Progenitor cell of endocrine pancreas (in vitro differentiated cells): Measurements from ENCODE around the genes USP49, BICRAL, PEX6, SRF and CUL9.

DNA sequence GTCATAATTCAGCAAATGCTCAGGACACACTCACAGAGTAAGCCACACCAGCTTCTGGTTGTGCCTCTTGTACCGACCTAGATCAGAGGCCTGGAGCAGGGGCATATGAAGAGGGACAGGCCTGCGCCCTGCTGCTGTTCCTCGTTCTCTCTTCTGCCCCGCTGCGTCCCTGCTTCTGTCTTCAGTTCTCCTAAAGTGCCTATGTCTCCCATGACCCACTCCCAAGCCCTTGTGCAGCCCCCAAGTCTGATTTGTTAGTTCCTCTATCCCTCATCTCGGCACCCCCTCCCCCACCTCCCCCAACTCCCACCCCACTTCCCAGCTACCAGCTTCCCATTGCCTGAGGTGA, 1.0 kb upstream of the PGC start:
- PRO-cap: no peak

GRCh38 chr6:41895170-41896386, at the start of gene USP49:
Gene USP49, minus strand, starts transcription at chr6:41895375.
- PRO-cap: bidirectional peak, plus-strand start at chr6:41895452, minus-strand start at chr6:41895138

GRCh38 chr6:41940000-41940170, 1.7 kb downstream of the CCND3 start:
- PRO-cap: no peak

DNA sequence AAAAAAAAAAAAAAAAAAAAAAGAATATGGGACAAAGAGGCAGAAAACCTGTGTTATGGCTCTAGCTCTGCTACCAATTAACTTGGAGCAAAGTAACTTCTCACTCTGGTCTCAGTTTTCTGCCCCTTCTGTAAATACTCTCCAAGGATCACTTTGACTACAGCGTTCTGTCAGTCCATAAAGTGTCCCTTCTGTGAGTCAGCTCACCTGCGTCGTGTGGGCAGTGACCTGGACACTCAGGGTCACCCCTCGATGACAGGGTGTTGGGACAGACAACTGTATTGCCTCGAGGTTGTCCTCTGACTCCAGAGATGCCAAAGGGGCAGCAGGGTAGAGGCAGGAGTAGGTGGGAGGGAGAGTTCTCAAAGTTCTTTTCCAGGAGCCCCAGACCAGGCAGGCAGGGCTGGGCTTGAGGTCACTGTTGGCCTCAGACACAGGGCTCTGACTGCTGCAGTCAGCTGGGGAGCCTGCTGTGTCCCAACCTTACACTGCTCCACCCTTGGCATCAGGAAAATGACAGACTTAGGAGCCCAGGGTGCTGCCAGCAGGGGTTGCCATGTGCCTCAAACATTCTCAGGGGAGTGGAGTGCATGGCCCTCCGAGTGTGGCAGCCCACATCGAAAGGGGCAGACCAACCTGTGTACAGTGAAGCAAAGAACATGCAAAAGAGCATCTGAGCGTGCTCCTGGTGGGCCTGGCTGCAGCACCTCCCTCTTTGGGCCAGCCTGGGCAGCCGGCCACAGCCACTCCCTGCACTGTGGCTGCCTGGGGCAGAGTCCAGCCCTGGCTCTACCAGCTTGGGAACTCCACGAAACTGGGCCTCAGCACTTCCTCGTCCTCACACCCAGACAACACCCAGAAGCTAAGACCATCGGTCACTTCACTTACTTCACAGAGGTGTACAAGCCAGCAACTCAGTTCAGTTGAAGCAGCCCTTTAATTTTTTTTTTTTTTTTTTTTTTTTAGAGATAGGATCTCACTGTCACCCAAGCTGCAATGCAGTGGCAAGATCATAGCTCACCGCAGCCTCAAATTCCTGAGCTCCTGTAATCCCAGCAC, 24.2 kb downstream of the C6orf132 start:
- PRO-cap: no peak

DNA sequence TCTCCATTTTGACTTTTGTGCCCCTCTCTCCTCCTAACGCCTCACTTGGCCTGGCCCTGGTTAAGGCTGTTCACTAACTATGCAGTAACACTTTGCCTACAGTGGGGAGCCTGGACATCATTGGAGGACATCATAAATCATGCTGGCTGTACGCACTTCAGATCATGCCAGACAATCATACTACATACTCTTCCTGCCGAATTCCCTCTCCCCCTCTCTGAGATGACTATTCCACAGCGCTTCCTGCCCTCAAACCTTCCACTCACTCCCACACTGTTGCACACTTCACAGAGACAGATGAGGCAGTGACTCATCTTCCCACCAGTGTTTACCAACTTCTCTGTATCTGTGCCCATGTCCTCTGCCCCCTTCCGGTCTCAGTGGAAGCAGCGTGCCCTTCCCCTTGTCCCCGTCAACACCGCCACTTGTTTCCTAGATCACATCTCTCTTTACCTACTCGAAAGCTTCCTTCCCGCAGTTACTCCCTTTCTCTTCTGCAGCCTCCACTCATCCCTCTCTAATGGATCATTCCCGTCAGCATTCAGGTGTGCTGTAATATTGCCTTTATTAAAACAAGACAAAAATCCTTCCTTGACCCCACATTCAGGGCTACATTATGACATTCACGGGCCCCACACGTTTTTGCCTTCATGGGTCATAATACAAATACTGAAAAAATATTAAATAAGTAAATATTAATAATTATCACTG, 3.3 kb upstream of the GUCA1B start:
- PRO-cap: no peak

DNA sequence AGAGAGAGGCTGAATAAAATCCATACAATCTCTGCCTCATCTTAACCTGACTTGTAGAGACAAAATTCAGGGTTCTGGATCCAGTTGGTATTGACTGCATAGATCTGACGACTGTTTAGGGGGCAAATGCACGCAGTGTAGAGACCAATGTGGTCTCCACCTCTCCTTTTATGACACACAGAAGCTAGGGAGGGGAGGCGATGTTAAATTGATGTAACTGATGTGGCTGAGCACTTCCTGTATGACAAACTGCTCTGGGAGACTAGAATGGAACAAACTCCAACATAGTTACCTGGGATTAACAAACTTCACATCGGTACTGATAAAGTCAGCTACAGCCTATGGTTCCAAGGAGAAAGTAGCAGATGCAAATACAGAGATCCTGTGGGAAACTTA, 60.4 kb upstream of the MRPS10 start:
- PRO-cap: no peak

DNA sequence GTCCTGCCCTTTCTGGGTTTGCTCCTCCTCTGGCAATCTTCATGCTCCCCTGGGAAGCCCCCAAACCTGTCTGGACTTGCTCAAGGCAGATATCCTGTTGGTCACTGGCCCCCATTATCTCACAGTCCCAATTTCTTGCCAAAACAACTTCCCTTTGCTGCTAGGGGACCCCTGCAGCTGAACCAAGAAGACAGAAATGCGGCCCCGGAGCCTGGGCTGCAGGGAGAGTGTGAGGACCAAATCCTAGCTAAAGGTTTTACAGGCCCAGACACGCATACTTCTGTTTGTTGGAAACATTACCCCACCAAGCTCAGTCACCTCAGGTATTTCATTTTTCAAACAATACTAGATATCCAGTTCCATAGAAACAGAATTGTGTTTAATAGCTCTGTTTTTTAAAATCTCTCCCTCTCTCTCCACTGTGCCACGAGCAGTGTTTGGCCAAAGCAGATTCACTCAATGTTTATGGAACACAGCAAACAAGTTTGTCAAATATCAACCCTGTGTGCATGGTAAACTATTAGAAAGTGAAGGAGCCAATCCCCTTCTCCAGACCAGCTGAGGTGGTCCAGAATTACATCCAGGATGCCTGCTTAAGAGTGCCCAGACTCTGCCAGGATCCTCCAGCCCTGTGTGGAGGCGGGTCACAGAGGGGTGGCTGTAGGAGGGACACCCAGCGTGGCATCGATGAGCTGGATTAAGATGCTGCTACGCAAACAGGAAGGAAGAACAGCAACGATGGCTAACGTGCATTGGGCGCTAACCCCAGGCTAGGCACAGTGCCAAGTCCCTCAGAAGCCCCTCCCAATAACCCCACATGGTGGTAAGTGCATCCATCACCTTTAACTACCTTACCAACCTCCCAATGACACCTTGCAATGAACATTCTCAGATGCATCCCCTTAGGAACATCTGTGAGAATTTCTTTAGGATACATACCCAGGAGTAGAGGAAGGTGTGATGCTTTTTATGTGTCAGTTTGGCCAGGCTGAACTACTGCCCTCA, 63.7 kb upstream of the MRPS10 start:
- PRO-cap: no peak

GRCh38 chr6:42287287-42287500, 69.5 kb upstream of the MRPS10 start:
- PRO-cap: no peak

DNA sequence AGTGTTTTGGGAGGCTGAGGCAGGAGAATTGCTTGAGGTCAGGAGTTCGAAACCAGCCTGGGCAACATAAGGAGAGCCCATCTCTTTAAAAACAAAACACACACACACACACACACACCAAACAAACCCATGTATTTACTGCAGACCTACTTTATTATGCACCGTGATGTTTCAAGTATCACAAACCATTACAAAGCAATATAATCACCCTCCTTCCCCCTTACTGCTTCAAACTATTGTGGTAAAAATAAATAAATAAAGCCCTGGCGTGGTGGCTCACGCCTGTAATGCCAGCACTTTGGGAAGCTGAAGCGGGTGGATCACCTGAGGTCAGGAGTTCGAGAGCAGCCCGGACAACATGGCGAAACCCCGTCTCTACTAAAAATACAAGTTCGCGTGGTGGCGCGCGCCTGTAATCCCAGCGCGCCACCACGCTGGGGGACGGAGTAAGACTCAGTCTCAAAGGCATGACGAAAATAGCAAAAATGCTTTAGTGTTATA, 1.5 kb downstream of the TBCC start:
- PRO-cap: no peak

GRCh38 chr6:42781420-42782538, at the start of gene BICRAL:
Gene BICRAL, plus strand, starts transcription at chr6:42782052.
- PRO-cap: bidirectional peak, plus-strand start at chr6:42781848, minus-strand start at chr6:42781973; bidirectional peak, plus-strand start at chr6:42782401, minus-strand start at chr6:42782262

DNA sequence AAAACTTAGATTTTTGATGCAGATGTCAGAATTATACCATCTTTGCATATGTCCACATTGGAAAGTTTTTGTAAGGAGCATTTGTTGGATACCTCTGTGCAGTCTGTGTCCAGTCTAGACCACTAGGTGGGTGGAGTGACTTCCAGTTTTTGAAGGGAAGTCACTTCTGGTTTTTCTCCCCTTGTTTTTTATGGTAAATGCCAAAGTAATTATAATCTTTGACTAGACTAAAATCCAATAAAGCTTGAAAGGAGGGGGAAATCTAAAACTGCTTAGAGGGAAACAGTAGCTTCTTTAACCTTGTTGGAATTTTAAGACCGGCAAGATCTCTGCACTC, 4.3 kb downstream of the BICRAL start:
- PRO-cap: no peak

GRCh38 chr6:42923752-42924215, 5.5 kb upstream of the CNPY3 start:
- PRO-cap: no peak

GRCh38 chr6:42928728-42929353, 439 bp upstream of the CNPY3 start:
- PRO-cap: bidirectional peak, plus-strand start at chr6:42928881, minus-strand start at chr6:42928880; bidirectional peak, plus-strand start at chr6:42929452, minus-strand start at chr6:42929107

DNA sequence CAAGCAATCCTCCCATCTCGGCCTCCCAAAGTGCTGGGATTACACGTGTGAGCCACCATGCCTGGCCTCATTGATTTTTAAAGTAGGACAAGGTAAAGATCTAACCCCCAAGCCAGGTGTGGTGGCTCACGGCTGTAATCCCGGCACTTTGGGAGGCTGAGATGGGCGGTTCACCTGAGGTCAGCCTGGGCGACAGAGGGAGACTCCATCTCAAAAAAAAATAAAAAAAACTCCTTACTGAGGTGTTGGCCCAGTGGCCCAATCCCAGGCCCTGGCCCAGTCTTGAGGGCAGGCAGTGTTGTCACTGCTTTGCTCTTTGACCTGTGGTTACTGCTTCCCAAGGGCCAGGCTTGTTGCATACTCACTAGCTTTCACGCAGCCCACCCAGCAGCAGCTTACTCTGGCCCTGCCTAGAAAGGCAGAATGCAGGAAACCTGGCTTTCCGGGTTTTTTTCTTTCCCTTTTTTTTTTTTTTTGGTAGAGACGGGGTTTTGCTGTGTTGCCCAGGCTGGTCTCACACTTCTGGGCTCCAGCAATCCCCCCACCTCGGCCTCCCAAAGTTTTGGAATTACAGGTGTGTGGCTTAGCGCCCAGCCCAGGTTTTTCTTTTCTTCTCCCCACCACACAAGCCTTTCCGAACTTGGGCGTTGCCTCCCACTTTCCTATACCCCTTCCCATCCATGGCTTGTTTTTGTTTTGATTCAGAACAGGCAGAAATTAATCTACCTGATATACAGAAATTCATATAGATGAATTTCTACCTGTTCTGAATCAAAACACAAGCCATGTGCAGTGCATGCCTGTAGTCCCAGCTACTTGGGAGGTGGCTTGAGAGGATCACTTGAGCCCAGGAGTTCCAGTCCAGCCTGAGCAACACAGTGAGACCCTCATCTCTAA, 13.3 kb downstream of the CNPY3 start:
- PRO-cap: no peak

- PRO-cap: bidirectional peak, plus-strand start at chr6:42979319, minus-strand start at chr6:42979204
Measured at GRCh38 chr6:42979107-42980189, at the start of gene PEX6. Gene PEX6, minus strand, starts transcription at chr6:42979181.

DNA sequence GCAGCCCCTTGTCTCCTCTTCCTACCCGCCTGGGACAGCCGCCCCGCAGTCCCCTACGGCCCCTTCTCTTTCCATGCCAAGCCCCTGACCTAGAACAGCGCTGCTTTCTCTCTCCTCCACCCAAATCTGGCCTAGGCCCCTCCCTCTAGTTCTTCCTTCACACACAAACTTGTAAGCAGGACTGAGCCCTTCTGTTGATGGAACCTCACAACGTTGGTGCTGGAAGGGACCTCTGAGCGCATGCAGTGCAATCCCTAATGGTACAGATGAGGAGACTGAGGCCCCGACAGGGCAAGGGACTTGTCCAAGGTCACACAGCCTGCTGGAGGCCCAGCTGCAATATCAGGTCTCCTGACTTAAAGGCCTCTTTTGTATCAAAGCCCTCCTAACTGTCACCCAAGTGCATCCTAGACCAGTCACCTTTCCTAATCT, 767 bp downstream of the PPP2R5D start:
- PRO-cap: no peak

DNA sequence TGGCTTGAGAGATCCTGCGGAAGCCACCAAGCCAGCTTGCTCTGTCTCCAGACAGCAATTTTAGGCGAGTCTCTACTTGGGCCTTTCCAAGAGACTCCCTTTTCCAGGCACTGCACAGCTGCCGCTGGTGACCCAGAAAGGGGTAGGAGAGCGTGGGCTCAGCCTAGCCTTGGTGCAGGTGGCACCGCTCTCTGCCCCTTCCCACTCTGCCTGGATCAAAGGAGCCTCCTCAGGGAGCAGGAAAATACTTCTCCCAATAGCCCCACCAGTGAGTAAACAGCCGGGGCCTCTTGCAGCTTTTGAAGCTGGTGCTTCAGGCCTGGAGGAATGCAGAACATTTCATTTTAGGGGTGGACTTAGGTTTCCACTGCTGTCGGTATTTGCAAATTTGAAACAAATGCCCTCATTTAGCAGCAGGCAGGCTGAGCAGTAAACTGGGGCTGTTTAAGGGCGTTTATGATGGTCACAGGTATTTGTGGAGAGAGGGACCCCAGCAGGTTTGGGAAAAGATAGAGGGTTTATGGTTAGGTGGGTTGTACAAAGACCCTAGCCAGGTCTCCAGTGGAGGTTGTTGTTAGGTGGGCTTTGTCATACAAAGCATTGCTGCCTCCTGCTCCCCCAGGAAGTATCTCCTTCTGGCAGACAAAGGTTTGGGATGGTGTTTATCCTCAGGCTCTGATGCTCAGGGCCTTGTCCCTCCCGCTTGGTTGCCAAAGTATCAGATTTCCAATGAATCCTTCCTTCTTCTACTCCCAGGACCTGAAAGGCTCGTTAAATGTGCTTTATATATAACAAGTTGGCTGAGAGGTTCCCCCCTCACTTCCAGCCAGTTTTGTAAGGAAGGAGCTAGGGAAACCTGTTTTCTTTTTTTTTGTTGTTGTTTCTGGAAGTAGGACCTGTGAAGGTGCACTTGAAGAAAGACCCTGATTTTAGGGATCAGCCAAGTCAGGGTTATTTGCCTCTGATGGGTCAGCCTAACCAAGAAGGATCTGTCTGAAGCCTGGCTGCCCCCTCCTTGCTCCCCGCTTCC, 14.2 kb downstream of the PTK7 start:
- PRO-cap: unidirectional peak, minus-strand start at position 223 of the sequence

GRCh38 chr6:43170618-43171743, at the start of gene SRF:
Gene SRF, plus strand, starts transcription at chr6:43171269.
- PRO-cap: bidirectional peak, plus-strand start at chr6:43171269, minus-strand start at chr6:43171031

DNA sequence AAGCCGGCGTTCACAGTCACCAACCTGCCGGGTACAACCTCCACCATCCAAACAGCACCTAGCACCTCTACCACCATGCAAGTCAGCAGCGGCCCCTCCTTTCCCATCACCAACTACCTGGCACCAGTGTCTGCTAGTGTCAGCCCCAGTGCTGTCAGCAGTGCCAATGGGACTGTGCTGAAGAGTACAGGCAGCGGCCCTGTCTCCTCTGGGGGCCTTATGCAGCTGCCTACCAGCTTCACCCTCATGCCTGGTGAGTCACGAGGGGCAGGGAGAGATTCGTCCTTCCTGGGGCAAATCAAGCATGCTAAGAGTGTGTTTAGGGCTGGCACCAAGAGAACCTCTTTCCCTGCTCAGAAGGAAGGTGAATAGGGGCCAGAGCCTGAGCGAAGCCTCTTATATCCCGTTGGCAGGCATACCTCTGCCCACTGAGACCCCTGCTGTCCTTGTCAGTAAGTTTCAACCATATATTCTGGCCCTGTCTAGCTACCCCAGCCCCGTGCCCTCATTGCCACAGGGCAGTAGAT, 4.7 kb downstream of the SRF start:
- PRO-cap: no peak

- PRO-cap: bidirectional peak, plus-strand start at chr6:43182233, minus-strand start at chr6:43182180
Measured at GRCh38 chr6:43181749-43182784, at the start of gene CUL9. Gene CUL9, plus strand, starts transcription at chr6:43182196.